Pericardium (tissue), 1 donor: ENCODE measurements around a stretch of chr1.

DNA sequence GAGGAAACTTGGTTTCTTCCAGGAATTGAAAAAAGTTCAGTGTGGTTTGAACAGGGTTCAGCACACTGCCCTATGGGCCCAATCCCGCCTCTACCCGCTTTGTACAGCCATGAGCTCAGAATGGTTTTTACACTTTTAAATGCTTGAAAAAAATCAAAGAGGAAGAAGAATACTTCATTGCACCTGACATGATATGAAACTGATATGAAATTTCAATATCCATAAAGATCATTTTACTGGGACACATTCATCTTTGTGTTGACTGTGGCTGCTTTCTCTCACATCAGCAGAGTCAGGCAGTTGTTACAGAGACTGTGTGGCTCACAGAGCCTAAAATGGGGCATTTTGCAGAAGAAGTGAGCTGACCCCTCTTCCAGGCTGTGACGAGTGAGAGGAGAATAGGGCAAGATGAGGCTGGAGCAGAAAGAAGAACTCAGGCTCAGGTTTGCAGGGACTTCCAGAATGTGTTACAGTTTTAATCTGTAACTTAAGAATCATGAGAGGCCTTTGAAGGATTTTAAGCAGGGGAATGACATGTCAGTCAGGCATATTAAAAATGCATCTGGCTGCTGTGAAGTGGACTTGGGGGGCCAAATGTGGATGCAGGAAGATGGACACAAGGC lies 42.1 kb downstream of the MAP3K21 start:
- RRBS = no CpG with 5 or more reads among the region's 3 CpGs

DNA sequence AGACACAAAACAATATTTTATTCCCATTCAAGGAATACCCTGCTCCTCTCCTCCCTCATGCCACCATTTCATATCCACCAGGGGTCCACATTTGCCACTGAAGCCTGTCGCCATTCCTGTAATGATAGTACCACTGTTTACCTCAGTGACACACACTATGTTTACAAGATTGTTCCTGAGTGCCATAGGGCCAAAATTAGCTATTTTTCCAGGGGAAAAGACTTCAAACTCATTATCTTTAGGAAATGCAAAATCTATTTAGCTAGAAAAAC lies 134.7 kb upstream of the KCNK1 start:
- RRBS = no CpG with 5 or more reads among the region's 1 CpG

- RRBS = no CpG with 5 or more reads among the region's 3 CpGs
These were observed 123.3 kb upstream of the KCNK1 start for GRCh38 chr1:233490524-233491007.

DNA sequence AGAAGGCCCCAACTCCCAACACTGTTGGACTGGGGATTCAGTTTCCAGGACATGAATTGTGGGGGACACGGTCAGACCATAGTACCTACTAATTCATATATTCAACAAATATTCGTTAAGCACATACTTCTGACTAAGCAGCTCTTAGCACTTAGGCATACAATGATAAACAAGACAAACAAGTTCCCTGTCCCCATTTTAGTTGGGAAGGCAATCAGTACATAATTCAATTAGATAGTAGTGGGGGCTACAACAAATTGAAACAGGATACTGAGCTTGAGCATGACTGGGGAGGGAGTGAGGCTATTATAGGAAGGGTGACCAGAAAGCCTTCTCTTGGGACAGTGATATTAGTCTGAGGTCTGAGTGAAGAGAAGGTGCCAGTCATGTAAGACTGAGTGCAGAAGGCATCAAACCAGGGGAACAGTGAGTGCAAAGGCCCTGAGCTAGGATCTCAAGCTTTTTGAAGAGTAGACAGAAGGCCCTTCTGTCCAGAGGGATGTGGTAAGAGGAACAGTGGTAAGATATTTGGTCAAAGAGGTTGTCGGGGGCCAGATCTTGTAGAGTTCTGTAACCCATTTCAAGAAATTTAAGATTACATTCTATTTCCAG lies 30.5 kb downstream of the KCNK1 start:
- RRBS = no CpG with 5 or more reads among the region's 3 CpGs

DNA sequence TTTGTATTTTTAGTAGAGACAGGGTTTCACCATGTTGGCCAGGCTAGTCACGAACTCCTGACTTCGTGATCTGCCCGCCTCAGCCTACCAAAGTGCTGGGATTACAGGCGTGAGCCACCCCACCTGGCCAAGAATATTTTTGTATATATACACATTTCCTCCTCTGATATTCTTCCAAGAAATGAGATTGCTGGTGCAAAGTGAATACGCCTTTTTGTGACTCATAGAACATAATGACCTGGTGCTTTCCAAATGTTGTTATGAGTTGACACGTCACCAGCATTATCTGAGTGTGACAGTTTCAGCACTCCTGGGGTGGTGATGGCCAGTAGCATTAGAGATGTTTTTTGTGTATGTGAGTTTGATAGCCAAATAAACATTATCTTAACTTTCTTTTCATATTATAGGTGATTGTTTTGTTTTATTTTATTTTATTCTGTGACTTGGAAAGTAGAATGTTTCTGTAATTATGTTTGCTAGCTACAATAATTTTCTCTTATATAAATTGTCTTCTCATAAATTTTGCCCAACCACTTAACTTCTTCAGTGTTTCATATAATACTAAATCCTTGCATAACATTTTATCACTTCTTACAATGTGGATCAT lies 55.0 kb downstream of the KCNK1 start:
- RRBS = no CpG with 5 or more reads among the region's 6 CpGs

- RRBS = no CpG with 5 or more reads among the region's 8 CpGs
These were observed 93.6 kb downstream of the KCNK1 start for GRCh38 chr1:233707158-233708239.

- RRBS = no CpG with 5 or more reads among the region's 11 CpGs
These were observed 110.3 kb downstream of the KCNK1 start for GRCh38 chr1:233724231-233724668.

- RRBS = no CpG with 5 or more reads among the region's 8 CpGs
These were observed 210.2 kb downstream of the SLC35F3 start for GRCh38 chr1:234114768-234115075.

DNA sequence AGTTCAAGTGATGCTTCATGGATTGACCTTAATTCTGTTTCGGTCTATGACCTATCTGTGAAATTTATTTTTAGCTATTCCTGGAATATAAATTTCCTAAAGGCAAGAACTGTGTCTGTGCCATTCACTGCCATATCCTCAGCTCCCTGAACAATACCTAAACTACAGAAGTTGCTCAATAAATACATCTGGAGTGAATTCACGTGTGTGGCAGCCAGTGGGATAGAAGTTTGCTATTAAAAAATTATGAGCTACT lies 39.5 kb upstream of the TARBP1 start:
- RRBS = no CpG with 5 or more reads among the region's 2 CpGs

- RRBS = no CpG with 5 or more reads among the region's 14 CpGs
These were observed 58.8 kb upstream of the TARBP1 start for GRCh38 chr1:234537470-234538411.

DNA sequence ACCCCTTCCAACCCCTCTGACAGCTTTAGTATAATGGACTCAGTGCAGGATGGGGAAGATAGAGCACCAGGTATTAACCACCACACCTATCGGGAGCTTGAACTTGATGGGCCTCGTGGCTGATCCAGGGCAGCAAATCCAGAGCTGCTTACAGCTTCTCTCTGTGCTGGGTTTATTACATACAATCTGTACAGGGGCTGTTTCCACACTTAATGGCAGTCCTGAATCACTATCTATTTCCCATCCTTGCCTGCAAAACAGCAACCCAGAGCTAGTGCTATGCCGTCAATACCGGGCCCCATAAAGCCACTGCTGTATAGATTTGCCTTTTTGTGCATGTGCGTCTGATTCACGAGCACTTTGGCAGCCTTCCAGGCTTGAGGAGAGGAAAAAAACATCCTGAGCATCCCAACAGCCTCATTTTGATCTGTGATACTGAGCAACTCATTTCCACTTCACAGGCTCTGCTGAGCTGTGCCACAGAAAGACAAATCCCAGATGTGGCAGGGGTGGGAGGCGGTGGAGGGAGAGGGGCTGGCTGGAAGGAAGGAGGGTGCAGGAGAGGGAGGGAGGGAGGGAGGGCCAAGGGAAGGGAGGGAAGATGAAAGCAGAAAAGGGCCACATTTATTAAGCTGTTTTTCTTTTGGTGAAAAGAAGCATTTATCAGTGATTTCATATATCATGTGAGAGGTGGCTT lies 65.2 kb upstream of the TARBP1 start:
- RRBS = no CpG with 5 or more reads among the region's 7 CpGs

DNA sequence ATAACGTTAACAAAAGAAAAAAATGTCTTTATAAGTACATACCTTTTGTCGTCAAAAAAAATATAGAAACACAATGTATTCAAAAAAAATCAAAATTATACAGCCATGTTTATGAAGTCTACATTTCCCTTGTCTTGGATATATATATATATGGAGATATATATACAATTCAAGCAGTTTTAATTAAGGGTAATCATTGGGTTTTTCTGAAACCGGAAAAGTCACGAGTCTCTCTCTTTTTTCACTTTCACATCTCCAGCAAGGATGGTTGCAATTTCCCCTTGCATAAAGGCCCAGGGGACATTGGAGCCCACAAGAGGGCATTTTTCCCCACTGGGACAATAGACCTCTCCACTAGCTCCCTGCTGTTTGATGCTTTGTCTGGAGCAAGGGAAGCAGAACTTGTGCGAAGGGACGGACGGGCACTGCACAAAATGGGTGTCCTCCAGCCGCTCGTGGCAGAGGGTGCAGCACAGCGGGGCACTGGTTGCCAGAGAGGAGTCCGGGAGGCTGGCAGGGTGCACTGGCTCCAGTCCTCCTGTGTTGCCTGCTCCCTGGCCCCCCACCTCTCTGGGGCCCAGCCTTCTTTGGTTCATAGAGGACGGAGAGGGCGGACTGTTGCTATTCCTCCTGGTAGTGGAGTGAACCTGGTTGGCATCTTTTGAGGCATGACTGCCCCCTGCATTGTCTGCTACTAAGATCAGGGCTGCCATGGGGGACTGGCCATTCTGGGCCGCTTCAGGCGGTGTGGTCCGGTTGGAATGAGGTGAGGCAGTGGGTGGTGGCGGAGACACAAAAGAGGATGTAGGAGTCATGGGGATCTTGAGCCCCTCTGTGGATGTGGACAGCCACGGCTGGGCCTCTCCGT lies 2.8 kb downstream of the IRF2BP2 start:
- RRBS = no CpG with 5 or more reads among the region's 19 CpGs

GRCh38 chr1:234611626-234612378 lies 1.8 kb upstream of the IRF2BP2 start:
- RRBS = no CpG with 5 or more reads among the region's 12 CpGs

DNA sequence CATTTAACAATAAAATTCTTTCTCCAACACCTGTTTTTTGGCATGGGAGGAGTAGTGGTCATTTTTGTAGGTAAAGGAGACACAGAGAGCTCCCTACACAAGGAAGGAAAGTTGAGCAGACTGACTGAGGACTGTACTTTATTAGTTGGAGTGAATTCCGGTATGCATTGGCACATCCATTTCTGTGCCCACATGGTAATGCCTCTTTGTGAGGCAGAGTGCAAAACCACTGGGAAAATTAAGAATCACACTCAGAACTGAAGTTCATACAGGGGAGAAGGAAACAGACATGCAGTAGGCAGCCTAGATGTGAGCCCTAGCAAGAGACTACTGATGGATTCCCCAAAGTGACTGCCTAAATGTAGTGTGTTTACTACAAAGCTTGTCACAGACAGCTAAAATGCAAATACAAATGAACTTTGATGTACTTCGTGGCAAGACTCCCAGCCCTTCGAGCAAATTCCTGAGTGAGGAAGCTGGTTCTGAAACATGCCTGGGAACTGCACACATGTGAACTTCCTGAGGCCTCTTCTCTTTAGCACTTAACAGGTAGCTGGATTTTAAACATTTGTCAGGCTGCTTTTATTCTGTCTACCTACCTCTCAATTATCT lies 6.5 kb upstream of the IRF2BP2 start:
- RRBS = no CpG with 5 or more reads among the region's 3 CpGs

- RRBS = no CpG with 5 or more reads among the region's 2 CpGs
These were observed 65.0 kb upstream of the IRF2BP2 start for GRCh38 chr1:234675088-234675287.

- RRBS = no CpG with 5 or more reads among the region's 4 CpGs
These were observed 92.6 kb upstream of the IRF2BP2 start for GRCh38 chr1:234702621-234702885.

- RRBS = no CpG with 5 or more reads among the region's 5 CpGs
These were observed 239.2 kb upstream of the IRF2BP2 start for GRCh38 chr1:234849061-234849628.

DNA sequence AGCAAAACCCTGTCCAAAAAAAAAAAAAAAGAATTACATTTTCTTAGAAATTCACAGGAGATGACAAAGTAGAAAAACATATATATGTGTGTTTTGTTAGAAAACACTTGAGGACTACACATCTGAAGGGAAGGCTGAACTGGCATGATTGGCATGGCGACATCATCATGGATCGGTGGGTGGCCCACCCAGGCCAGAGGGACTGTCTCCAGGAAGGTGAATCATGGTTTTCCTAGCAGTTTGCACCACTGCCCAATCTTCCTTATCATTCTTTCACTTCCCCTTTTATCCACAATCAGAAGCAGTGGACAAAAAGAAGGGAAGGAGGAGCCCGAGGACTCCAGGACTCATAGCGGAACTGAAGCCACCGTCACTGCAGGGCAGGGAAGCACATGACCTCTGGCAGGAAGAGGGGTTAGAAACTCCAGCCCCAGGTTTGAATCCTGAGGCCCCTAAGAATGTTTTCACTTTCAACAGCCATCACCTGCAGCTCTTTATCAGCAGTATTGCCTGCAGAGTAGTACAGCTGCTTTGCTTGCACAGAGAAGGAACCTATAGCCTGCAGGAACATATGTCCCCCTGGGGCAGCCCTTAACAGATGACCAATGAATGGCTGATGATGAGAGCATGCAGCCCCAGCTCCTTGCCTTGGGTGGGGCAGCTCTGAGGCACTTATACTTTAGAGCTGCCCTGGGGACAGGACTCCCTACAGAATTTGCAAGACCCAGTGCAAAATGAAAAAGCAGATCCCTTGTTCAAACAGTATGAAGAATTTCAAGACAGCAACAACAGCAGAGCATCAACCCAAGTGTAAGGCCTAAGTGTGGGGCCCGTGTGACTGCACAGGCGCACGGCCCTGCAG lies 241.6 kb upstream of the IRF2BP2 start:
- RRBS = no CpG with 5 or more reads among the region's 8 CpGs

DNA sequence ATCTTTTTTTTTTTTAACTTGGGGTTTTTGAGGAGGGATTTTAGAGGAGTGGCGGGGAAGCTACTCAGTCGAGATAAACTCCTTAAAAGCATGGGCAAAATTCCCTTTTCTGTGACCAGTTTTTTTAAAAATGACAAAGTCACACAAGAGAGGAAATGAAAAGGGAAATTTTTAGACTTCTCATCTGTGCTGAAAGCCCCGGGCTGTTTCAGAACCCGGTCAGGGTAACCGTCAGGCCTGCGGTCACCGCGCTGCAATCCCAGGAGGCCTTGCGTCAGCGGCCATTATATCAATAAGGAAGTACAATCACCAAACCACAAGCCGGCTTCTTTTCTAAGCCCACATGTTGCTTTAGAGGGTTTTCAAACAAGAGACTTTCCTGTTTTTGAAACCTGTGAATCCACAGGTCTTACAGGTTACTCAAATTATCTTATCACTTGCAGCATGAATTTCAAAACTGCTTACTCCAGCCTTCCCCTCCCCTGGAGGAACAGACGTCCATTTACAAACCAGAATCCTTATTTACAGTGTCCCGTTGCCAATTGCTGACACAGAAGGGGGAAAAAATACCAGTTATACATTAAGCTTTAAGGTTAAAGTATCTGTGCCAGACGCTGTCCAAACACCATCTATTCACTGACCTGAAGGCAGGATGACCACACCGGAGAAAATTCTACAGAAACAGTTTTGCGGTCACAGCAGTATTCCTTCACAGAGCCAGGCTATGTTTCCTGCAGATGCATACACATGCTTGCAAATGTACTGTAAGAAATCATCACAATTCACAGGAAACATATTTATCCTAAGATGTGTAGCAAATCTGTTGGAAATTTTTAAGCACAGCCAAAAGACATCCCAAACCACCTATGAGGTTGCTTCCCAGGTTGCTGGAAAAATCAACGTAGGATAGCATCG lies 165.3 kb downstream of the TOMM20 start:
- RRBS = 14% methylated on average over 6 of the region's 18 CpGs

- RRBS = no CpG with 5 or more reads among the region's 9 CpGs
These were observed 77.7 kb downstream of the TOMM20 start for GRCh38 chr1:235050855-235051502.